Mesangial cell (primary cell): ENCODE results near the gene RASSF3.

GRCh38 chr12:63955648-63956356, 111.3 kb downstream of the SRGAP1 start:
- RAMPAGE, long total RNA, result no peak

DNA sequence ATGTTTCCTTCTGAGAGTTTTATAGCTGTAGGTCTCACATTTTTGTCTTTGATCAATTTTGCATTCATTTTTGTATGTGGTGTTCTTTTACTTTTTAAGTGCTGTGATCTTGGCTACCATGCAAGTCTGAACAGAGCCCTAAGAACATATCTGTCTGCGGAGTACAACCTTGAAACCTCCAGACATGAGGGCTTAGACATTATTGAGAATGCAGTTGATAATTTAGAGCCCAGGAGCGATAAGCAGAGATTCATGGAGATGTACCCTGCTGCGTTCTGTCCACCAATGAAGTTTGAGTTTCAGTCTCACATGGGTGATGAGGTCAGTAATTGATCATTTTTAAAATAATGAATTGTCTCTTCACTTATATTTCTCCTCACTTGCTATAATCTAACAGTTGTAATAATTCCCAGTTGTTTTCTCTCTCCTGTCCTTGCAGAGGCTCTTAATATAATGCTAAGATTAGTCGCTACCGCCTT, 159.2 kb downstream of the KICS2 start:
- RAMPAGE, long total RNA, result no peak

DNA sequence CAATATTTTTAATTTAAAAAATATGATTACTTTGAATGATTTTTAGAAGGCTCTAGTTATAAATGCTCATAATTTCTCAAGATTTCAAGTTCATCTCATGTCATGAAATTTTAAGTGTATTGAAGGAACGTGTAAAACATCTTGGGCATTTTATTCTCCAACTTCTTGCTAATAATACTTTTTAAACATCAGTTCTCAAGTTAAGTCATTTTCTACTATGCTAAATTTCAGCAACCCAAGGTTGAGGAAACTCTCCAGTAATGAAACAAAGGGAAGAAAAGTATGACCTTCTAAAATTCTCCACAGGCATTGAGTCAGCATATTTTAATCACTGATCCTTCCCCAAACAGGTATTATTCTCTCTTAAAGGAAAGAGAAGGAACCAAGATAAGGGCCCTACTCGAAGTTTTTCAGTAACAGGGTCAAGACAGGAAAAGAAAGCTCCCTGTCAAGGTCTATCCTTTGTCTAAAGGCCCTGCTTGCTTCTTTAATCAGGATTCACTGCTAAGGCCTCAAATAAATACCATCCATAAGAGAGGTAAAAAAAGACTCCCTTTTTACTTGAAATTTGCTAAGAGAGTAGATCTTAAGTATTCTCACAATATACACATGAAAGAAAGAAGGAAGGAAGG, 3.0 kb downstream of the KICS2 start:
- RAMPAGE, long total RNA, result no peak

DNA sequence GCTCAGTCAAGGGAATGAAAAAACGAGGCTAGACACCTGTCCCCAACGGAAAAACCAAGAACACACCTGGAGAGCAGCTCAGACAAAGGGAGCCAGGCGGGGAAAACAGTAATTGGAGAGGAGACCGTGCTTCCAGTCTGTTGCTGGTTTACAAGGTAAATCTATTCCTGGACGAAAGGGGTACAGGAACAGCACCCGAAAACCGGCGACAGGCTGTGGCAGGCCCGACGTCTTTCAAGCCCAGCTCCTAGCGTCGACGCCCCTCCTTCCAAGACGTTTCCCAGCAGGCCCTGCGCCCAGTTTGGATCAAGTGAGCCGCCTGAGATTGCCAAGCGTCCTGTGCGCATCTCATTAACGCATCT, 1.5 kb downstream of the C12orf56 start:
- RAMPAGE, long total RNA, result no peak

DNA sequence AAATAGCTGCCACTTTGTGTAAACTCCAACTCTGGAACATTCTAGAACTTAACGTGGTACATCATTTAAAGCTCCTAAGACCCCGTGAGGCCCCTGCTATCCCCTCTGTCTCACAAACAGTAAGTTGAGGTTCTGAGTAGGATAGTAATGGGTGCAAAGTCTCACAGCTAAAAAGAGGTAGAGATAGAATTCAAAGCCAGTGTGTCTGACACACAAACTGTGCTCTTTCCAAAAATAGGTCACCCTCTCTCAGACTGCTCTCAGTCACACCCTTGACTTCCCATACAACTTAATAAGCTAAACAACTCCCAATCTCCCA, 73.1 kb upstream of the RASSF3 start:
- RAMPAGE, long total RNA, result no peak

GRCh38 chr12:64610427-64610850, at the start of gene RASSF3:
RASSF3 (plus strand) TSS chr12:64610495.
- RAMPAGE, long total RNA, result no peak

DNA sequence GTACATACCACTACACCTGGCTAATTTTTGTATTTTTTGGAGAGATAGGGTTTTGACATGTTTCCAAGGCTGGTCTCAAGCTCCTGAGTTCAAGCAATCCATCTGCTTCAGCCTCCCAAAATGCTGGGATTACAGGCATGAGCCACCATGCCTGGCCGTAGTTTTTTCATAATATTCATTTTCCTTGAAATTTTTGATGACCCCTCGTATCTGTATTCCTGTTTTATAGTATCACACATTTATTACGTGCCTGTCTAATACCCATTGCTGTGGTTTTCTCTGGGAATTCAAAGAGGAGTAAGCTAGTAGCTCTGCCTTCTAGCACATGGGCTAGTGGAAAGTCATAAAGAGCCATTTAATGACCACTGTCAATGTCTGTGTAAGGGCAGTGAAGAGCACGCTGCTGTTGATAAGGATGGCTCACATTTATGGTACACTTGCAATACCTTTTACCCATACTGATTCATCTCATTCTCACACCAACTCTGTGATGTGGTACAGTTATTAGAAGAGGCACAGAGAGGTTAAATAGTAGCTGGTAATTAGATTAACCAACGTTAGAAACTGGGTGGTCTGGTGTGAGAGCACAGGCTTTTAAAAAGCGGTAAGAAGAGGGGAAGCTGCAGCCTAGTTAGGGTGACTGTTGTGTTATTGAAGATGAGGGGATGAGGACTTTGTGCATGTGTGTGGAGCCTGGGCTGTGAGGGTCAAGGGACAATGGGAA, 25.0 kb downstream of the RASSF3 start:
- RAMPAGE, long total RNA, result no peak

DNA sequence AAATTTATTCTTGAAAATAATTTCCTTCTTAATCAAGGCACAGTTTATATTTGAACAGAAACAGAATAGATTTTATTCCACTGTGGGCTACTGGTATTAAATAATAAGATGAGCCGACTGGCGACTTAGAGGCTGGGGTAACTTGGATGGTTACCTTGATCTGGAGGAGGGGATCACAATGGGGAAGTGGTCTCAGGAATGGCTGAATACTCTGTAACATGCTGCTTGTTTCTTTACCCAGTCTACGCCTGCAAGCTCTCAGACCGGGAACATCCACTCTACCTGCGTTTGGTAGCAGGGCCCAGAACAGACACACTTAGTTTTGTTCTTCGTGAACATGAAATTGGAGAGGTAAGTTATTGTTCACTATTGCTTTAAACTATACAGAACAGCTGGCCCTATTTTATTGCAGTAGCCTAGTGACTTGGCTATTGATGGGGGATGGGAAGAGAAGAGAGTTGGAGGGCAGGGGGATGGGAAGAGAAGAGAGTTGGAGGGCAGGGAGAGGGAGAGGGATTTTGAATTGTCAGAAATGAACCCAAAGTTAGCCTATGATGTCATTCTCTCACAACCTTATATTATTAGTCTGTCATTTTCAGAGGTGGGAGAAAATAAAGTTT, 67.9 kb downstream of the GNS start:
- RAMPAGE, long total RNA, result no peak

- RAMPAGE, long total RNA, result no peak
These were observed 64.2 kb downstream of the GNS start for GRCh38 chr12:64694550-64695783.

- RAMPAGE, long total RNA, result no peak
These were observed 24.1 kb upstream of the WIF1 start for GRCh38 chr12:65145266-65145606.

GRCh38 chr12:65510633-65511241, 232.3 kb downstream of the MSRB3 start:
- RAMPAGE, long total RNA, result no peak

DNA sequence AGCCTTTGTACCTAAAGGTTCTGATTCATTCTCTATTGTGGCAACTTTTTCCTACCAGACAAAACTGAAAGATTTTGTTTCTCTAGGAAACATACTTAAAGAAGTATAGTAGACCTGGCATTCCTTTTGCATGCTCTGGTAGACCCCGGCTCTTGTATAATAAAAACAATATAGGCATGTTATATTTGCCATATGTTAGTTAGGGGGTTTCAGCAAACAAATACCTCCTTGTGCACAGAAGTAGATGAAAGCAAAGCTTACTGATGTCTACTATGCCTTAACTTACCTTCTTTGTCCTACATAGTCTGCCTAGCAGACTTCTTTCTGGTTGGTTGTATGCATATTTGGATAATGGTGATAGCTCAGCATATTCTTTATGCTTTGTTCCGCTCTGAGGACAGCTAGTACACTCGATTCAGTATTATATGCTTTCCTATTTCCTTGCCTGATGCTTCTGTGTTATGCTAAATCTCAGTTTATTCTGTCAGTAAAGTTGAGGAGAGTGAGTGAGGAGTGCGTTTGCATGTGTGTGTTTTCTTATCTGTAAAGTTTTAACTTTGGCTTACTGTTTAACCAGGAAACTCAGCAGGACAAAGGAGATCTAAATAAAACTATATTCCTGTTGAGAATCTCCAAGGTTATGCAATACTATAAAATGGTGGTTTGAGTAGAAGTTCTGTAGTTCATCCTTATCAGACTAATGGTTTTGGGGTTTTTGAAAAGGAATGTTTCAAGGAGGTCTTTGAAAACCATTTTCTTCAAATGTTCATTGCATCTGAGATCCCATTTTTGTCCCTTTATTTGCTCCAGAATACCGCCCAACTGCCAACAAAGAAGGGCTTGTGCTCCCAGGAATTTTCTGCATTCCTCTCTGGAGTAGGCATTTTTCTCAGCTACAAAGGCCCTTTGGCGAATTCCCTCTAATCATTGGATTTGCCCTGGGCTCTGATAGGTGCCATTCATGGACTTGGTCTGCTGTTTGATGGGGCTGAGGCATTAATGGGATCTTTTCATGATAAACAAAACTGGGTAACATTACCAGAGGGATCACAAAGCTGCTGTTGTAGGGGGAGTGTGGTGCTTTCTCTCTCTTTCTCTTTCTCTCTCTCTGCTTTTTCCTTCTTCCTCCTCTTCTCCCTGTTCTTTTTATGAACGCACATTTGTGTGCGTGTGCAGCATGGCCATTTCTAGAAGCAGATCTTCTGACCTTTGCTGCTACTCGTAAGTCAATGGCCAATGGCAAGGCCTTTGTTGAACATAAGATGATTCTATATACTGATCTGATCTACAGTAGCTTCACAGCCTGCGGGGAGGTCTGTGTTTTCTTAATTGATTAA, 71.6 kb downstream of the HMGA2 start:
- RAMPAGE, long total RNA, result no peak

- RAMPAGE, long total RNA, result no peak
These were observed 72.5 kb downstream of the HMGA2 start for GRCh38 chr12:65896767-65897148.

- RAMPAGE, long total RNA, result no peak
These were observed 142.9 kb downstream of the HELB start for GRCh38 chr12:66445144-66445642.

DNA sequence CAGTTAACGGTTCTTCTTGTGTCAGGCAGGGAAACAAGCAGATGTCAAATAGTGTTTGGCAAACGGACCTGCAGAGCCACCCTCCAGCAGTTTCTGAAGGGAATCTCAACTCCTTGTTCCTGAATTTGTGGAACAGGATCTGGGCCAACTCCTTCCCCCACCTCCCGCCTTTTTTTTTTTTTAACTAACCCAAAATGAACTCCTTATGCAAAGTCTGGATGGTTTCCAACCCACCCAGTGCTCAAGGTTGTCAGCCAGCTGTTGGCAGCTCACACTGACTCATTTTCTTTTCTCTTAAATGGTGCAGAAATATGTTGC, 187.4 kb downstream of the CAND1 start:
- RAMPAGE, long total RNA, result no peak

- RAMPAGE, long total RNA, result no peak
These were observed 57.3 kb downstream of the DYRK2 start for GRCh38 chr12:67705842-67706237.

- RAMPAGE, long total RNA, result no peak
These were observed 148.6 kb downstream of the DYRK2 start for GRCh38 chr12:67797133-67797542.

DNA sequence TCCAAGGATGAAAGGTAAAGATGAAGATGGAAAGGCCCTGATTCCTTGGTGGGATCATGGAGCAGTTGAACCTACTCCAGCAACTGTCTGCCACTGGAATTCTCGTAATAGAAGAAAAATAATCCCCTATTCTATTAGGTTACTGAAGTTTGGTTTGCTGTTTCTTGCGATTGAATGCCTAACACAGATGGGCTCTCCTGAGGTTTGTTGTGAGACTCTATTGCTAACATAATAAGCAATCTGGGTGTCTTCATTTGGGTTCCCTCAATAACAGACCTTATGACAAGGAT, 193.3 kb downstream of the IFNG start:
- RAMPAGE, long total RNA, result no peak

DNA sequence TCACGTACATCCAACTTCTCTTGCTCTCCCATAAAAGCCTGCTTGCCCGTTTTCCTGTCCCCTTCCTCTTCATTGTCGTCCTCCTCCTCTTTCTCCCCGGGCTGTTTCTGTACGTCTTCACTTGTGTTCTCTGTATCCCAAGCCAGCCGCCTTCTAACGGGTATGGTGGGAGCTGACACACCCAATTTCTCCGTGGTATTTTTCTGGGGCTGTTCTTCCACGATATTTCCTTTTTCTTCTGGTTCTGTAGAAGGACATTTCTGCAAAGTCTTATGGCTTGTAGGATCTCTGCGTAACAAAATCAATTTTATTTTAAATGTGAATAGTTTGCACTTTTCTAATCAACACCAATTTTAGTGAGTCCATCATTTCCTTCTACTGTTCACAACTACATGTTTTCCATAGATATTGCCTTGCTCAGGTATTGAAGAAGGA, 17.2 kb downstream of the MDM1 start:
- RAMPAGE, long total RNA, result no peak

DNA sequence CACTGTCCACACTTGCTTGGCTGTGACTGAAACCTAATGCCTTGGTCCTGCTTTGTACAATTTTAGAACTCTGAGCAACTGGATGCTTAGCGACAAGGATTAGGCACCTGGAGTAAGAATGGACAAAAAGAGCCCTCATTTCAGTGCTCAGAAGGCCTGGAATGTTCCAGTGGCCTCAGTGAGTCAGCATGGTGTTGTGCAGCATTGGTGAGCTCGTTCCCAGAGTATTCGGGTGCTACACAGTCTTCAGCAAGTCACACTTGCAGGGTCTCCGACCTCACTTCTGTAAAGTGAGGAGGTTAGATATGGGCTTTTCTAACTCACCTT, 107.9 kb upstream of the MDM1 start:
- RAMPAGE, long total RNA, result no peak